Lower leg skin (tissue), 2 donors: ENCODE data around the genes GPR152 and AIP.

DNA sequence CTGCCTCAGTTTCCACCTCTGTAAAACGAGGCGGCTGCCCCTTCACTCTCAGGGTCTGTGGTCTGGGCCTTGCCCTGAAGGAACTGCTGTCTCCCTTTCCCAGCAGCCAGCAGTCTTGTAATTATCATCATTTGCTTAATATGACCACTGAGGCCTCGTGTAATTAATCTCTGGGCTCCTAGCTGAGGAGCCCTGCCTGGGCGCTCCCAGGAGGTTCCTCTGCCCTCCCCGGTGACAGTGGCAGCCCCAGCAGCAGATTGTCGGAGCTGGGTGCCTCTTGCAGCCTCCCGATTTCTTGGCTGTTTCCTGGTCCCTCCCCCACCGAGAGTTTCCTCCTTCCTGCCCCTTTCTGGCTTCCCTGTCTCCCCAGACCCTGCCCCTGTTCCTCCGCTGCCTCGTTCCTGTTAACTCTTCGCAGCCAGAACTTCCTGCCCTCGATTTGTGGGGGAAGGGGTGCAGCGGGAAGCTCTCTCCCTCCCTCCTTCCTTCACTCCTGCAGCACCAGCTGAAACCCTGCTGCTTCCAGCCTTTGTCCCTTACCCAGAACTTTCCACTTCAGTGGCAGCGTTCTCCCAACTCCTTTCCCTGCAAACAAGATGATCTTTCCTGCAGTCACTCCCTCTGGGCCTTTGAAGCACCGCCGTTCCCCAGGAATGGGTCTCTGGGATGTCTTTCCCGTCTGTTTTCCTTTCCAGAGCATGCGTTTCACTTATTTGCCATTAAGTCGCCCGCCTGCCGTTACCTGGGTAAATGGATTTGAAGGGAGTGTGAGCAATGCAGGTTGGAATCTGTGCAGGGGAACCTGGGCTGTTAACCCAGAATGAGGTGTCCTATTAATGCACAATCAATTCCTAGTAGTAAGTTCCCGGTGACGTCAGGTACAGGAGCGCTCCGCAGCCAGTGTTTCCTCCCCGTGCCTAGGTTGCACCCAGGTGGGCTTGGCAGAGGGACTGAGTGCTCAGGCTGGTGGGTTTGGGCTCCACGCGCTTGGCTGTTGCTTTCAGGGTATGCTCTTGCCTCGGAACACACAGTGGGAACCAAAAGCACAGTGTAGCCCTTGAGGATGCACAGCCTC, 4.1 kb downstream of the GRK2 start:
- PRO-cap = no peak
- RAMPAGE, long total RNA, 2 experiments = no peak in any of the 2 experiments

DNA sequence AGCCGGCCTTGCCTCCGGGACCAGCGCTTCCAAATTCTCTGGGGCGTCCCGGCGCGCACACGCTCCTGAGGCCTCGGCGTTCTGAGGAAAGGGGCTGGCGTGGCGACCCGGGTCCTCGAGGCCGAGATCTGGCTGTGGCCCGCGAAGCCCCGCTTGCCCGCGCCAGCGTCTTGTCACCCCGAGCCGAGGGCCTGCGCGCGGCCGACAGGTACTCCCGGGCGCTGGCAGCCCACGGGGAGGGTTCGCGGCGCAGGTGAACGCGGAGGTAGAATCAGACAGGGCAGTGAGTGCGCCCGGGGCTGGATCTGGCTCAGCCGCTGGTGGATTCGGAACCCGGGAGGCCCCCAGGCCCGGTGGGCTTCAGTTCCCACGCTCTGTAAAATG, 14.7 kb downstream of the SSH3 start:
- PRO-cap = no peak
- RAMPAGE, long total RNA, 2 experiments = no peak in any of the 2 experiments

DNA sequence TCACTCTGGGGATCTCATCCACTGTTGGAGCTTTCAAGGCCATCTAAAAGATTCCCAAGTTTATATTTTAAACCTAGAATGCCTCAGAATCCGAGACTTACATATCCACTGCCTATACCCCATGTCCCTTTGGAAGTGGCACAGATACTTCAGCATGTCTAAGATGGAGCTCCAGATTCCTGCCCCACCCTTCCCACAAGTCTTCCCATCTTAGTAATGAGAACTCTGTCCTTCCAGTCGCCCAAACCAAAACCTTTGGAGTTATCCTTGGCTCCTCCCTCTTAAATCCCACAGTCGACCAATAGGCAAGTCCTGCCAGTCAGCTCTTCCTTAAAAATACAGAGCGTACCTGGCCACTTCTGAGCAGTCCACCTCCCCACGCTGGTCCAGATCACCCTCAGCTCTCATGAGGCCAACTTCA, 4.3 kb downstream of the POLD4 start:
- PRO-cap = no peak
- RAMPAGE, long total RNA, 2 experiments = no peak in any of the 2 experiments

DNA sequence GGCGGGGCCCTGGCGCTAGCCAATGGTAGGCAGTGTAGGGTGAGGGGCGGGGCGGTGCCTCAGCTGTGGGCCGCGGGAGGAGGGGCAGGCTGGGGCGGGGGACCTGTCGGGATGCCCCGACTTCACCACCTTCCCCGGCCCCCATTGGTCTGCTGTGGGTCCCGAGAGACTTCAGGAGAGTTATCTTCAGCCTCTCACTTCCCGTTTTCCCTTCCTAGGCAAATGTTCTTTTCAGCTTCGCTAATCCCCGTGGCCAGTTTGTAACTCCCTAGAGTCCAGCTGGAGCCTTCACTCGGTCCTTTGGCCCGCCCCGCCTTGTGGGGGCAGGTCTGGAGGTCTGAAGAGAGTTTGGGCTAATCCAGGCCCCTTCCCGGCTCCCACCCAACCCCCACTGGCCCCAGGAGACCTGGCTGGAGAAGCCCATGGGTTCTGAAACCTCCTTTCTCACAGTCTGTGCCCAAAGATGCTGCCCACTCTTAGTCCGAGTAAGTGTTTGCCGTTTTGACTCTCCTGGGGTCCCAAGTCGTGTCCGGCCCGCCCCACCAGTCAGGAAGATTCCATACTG, 375 bp upstream of the POLD4 start:
- PRO-cap = bidirectional peak, plus-strand start at position 87 of the sequence, minus-strand start outside the sequence
- RAMPAGE, long total RNA, 2 experiments = no peak in any of the 2 experiments

GRCh38 chr11:67371126-67372290, 1.9 kb downstream of the CLCF1 start:
- PRO-cap = no peak
- RAMPAGE, long total RNA, 2 experiments = no peak in any of the 2 experiments

DNA sequence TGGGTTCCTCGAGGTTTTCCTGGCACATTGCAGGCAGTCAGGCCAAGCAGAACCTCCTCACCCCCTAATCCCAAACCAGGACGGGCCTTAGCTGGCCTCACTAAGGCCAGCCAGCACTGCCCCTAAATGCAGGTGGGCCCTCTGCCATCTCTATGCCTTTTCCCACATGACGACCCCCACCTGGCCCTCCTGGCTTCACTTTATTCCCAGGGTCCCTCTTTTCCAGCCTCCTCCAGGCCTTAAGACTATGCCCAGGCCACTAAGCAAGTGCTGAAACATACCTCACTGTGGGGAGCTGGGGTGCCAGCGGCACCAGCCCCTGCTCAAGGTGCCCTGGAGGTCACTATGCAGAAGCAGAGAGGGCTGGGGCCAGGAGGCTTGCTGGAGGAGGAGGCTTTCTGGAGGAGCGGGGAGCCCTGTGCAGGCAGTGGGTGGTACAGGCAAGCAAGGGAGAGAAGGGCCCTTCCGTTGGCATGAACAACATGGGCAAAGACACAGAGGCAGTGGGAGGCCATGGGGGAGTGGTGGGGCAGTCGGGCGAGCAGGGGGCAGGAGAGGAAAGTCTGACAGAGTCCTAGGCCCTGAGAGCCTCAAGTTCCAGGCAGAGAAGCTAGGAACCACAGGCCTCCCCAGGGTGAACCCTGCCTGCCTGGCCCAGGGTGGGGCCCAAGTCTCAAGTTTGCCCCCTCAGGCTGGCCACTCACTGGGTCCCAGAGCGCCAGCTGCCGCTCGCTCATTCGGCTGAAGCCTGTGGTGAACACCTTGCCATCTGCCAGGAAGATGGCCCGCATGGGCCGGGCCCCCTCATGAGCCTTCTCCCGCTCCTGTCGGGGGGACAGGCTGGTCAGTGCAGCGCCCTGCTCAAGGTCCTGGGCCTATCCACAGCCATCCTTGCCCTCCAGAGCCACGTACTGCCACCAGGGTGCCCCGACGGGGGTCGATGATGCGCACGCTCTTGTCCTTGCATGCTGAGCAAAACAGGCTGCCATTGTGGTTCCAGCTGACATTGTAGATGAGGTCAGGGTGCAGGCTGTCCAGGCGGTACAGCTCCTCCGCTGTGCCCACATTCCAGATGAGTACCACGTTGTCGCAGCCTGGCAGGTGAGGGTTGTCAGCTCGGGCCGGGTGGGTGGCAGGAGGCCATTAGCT, 2.5 kb downstream of the CORO1B start:
- PRO-cap = no peak
- RAMPAGE, long total RNA, 2 experiments = no peak in any of the 2 experiments

- PRO-cap = no peak
- RAMPAGE, long total RNA, 2 experiments = no peak in any of the 2 experiments
These were observed at the start of gene GPR152 for GRCh38 chr11:67451923-67452758. Gene GPR152 (minus strand): TSS chr11:67452729.

DNA sequence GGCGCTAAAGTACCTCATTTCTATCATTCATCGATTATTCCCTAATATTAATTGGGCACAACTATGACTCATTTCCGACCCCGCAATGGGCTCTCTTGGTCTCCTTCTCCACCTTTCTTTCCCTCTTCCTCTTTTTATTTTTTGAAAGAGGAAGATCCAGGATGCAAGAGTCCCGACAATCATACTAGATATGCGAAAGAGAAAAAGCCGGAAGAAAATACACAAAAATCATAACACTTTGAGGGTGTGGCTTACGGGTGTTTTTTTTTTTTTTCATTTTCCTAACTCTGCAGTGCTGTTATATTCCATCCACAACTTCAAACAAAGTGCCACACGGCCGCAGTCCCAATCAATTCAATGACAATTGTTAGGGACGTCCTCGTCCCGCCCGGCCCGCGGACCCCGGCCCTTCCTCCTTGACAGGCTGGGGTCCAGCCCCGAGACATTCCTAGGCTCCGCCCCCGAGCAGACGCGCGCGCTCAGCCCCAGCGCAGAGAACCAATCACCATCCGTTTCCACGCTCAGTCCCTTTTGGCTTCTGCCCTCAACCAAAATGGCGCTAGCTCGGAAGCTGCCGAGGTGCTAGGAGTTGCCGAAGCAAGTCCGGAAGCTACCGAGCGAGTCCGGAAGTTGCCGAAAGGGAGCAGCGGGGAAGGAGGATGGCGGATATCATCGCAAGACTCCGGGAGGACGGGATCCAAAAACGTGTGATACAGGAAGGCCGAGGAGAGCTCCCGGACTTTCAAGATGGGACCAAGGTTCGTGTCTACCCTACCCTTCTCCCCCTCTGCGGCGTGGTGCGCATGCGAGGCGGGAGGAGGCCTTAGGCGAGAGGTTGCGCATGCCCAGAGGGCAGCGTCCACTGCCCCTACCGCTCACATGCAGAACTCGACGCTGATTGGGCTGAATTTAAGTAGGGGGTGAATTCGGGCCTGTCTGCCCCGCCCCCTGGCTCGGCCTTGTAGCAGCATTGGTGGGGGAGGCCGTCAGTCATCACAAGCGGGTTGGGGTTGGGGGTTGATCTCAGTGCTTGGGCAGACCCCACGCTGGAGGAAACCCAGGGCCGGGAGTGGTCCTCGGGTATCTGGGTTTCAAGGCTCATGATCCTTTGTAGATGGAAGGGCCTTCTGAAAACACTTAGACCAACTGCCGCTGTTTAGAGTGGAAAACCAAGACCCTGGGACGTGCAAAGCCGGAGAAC, at the start of gene AIP:
TSS of gene AIP (plus strand) at position 527 of the 1,201 bp plus-strand sequence.
- PRO-cap = bidirectional peak, plus-strand start at position 636 of the sequence, minus-strand start at position 418 of the sequence; bidirectional peak, plus-strand start at position 998 of the sequence, minus-strand start at position 789 of the sequence
- RAMPAGE, long total RNA, 2 experiments = start-site peak on the plus strand in 2 of 2 experiments, centred at positions 540 to 640 of the sequence, 52 to 123 reads per replicate

DNA sequence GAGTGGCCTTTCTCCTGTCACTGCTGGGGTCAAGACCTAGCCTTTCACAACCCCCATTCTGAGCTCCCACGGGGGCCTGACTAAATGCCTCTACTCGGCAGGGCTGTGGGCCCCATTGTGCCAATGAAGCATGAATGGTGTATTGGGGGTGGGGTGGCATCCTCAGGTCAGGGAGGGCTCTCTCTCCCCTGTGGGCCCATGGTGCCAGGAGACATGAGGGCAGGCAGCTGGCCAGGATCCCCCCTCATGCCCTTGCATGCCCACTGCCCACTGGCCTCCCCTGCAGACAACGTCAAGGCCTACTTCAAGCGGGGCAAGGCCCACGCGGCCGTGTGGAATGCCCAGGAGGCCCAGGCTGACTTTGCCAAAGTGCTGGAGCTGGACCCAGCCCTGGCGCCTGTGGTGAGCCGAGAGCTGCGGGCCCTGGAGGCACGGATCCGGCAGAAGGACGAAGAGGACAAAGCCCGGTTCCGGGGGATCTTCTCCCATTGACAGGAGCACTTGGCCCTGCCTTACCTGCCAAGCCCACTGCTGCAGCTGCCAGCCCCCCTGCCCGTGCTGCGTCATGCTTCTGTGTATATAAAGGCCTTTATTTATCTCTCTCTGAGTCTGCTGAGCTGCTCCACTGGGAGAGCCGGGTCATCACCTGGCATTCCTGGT, 7.8 kb downstream of the AIP start:
- PRO-cap = no peak
- RAMPAGE, long total RNA, 2 experiments = no peak in any of the 2 experiments

- PRO-cap = no peak
- RAMPAGE, long total RNA, 2 experiments = no peak in any of the 2 experiments
These were observed 6.6 kb downstream of the PITPNM1 start for GRCh38 chr11:67498432-67499182.

DNA sequence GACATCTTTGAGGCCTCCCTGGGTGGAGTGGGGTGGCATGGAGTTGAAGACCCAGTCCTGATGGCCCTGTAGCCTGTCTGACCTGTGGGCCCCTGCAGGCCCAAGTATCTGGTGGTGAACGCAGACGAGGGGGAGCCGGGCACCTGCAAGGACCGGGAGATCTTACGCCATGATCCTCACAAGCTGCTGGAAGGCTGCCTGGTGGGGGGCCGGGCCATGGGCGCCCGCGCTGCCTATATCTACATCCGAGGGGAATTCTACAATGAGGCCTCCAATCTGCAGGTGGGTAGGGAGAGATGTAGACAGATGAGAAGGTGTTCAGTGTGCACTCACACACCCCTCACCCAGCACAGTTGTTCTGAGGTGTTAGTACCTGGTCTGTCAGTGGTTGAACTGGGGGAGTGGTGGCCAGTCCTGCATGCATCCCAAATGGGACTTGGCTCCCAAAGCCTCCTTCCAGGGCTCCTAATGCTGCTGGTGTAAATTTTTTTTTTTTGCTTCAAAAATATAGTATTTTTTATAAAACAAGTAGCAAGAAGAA, 2.7 kb downstream of the NDUFV1 start:
- PRO-cap = no peak
- RAMPAGE, long total RNA, 2 experiments = no peak in any of the 2 experiments

GRCh38 chr11:67656314-67656791, 5.8 kb upstream of the ACY3 start:
- PRO-cap = no peak
- RAMPAGE, long total RNA, 2 experiments = no peak in any of the 2 experiments

- PRO-cap = no peak
- RAMPAGE, long total RNA, 2 experiments = no peak in any of the 2 experiments
These were observed 26.8 kb downstream of the TCIRG1 start for GRCh38 chr11:68065610-68066098.

- PRO-cap = no peak
- RAMPAGE, long total RNA, 2 experiments = no peak in any of the 2 experiments
These were observed 28.3 kb downstream of the CHKA start for GRCh38 chr11:68092489-68093674.

GRCh38 chr11:68271014-68271785, 573 bp downstream of the C11orf24 start:
- PRO-cap = no peak
- RAMPAGE, long total RNA, 2 experiments = no peak in any of the 2 experiments

DNA sequence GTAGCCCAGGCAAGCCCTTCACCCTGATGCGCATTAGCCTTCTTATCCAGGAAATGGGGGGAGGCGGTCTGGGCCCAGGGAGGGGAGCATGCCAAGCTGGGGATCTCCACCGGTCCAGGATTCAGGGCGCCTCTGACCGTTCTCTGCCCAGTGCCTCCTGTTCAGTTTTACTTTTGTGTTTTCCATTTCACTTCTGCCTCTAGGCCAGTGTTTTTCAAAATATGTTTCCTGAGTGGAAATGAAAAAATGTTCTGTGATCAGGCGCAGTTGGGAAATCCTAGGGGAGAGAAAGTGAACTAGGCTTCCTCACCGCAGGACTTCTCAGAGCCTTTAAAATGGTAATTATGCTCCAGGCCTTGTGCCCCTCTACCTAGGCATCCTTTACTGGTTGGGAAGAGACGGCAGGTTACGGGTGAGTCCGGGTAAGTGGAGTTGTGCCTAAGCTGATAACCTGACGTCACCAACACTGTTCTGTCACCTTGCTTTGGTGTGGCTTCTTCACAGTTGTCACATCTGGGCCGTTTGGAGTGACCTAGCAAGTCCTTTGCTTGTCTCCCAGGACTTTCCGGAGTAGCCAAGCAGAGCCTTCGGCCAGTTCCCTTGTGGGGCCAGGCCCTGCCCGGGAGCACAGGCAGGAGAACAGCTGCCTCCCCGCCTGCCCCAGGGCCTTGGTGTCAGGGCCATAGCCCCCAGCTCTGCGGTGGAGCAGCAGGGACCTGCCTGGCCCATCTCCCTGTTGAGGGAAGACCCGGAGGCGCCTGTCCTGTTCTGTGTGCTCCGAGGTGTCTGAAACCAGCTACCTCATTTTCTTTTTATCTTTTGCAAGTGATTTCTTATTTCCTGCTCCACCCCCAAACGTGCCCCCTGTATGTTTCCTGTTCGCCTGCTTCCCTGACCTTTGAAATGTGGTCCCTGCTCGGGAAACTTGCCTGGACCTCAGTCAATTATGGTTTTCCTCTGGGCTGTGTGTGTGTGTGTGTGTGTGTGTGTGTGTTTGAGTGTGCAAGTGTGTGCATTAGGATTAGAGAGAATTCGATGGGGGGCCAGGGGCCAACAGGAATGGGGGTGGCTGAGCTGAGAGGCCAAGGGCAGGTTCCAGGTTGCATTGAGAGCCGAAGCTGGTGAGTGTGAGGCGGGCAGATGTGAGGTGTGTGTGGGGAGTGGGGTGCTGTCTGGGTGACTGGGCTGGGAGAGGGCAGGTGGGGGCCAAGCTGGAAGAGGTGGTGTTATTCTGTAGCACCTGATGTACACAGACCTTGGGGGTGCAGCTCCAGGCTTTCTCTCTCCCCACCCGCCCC, 18.8 kb downstream of the LRP5 start:
- PRO-cap = no peak
- RAMPAGE, long total RNA, 2 experiments = no peak in any of the 2 experiments

GRCh38 chr11:68338274-68338822, 26.0 kb downstream of the LRP5 start:
- PRO-cap = no peak
- RAMPAGE, long total RNA, 2 experiments = no peak in any of the 2 experiments

DNA sequence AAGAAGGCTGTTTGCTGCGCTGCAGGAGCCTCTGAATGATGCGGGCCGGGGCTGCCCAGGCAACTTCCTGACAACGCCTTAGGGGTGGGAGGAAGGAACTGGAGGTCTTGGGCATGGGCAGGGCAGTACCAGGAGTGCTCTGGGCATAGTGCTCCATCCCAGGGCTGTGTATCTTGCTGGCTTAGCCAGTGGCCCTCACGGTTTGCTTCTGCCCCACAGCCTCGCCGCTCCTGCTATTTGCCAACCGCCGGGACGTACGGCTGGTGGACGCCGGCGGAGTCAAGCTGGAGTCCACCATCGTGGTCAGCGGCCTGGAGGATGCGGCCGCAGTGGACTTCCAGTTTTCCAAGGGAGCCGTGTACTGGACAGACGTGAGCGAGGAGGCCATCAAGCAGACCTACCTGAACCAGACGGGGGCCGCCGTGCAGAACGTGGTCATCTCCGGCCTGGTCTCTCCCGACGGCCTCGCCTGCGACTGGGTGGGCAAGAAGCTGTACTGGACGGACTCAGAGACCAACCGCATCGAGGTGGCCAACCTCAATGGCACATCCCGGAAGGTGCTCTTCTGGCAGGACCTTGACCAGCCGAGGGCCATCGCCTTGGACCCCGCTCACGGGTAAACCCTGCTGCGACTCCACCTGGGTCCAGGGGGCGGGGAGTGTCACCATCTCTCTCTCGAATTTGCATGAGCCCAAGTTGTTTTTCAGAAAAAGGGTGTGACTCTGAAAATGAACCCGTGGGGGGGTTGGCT, 35.4 kb downstream of the LRP5 start:
- PRO-cap = no peak
- RAMPAGE, long total RNA, 2 experiments = no peak in any of the 2 experiments

DNA sequence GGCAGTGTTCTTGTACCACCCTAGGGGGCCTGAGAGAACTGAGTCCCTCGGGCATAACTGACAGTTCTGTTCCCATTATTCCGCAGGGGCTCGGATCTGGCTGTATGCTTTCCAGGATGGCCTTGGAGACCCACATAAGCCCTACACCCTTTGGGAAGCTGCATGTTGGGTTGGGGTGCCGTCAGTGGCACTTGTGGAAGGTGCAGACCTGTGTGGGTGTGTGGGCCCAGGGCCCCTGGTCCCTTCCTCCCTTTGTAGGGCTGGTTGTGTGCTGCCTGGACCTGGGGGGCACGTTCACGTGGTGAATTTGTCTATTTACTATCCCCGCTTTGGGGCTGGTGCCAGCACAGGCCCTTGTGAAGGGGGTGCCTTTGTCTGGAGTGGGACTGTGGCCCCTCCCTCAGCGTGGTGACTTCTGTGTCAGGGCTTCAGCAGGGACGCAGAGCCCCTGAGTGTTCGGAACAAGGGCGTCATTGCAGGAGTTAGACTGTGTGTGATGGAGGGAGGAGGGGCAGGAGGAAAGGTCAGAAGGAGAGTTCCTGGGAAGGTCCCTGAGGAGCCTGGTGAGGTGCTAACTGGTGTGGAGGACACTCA, 15.0 kb upstream of the PPP6R3 start:
- PRO-cap = no peak
- RAMPAGE, long total RNA, 2 experiments = no peak in any of the 2 experiments

DNA sequence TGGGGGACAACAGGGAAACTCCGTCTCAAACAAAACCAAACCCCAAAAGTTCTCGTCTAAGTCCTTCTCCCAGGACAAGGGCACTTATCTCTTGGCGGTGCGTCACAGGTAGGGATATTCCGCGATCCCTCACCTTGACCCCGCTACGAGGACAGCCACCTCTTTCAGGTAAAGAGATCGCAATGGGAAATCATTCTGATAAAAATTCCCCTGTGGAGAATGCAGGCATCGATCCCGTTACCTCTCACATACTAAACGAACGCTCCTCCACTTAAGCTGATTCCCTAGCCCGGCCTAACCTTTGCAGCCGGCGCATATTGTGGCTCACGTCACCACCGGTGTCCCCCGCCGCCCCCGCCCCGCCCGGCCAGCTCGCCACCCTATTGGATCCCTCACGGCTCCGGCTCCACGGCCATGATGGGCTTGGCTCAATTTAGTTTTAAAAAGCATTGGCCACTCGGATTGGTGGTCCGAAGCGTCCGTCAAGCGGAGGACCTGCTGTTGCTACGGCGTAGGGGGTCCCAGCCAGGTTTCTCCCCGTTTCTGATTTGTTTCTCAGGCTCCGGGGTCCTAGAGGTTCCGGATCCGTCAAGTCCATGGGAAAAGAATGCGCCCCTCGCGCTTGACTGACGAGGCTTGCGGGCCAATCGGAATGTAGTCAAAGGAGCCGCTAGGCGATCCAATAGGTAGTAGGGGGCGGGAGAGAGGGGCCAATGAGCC, 457 bp upstream of the PPP6R3 start:
- PRO-cap = unidirectional peak, minus-strand start at position 291 of the sequence; bidirectional peak, plus-strand start outside the sequence, minus-strand start at position 628 of the sequence
- RAMPAGE, long total RNA, 2 experiments = no peak in any of the 2 experiments